ENCODE measurements around a stretch of chr6.

GRCh38 chr6:7270798-7271357, 42.1 kb downstream of the SSR1 start:
- PRO-cap, result no peak

DNA sequence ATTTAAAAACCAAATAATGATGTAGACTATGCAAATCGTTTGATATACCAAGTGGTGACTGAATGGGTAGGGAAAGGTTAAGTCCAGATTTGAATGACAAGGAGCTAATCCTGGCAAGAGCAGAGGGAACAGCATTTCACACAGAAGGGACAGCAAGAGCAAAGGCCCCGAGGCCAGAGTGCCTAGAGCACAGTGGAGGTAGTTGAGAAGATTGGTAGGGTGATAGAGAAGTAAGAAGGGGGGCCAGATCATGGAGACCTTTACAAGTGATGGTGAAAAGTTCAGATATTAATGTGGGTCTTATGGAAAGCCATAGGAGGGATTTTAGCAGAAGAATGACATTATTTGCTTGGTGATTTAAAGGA, 877 bp downstream of the RIOK1 start:
- PRO-cap, result no peak

GRCh38 chr6:7880449-7881219, 30.0 kb downstream of the TXNDC5 start:
- PRO-cap, result no peak

- PRO-cap, result no peak
Observed at GRCh38 chr6:7888630-7889190, 21.9 kb downstream of the TXNDC5 start.

DNA sequence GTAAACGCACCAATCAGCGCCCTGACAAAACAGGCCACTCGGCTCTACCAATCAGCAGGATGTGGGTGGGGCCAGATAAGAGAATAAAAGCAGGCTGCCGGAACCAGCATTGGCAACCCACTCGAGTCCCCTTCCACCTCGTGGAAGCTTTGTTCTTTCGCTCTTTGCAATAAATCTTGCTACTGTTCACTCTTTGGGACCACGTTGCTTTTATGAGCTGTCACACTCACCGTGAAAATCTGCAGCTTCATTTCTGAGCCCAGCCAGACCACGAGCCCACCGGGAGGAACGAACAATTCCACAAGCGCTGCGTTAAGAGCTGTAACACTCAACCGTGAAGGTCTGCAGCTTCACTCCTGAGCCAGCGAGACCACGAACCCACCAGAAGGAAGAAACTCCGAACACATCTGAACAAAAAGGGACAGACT, 231.8 kb upstream of the SLC35B3 start:
- PRO-cap, result no peak

- PRO-cap, result no peak
Observed at GRCh38 chr6:9024578-9025369, 589.4 kb upstream of the SLC35B3 start.

DNA sequence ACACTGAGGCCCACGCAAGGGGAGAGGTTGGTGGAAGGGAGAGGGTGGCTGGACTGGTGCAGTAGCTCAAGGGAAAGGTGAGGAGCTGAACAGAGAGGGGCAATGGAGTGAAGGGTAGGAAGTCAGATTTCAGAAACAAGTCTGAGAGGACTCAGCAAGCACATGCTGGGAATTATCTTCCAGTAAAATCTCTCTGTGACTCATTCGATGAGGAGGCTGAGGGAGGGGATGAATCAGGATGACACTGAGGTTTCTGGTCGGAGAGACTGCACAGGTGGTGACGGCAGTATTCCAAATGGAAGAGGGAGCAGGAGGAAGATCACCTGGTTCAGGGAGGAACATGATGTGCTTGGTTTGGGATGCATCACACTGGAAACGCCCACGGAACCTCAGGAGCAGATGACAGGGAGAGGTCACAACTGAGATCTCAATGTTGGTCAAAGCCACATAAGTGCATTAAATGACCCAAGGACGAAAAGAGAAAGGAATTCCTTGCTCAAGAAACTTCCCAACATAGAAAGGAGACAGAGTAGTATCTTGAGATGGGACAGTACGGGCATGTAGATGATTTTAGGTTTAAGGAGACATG, 67.1 kb downstream of the TFAP2A start:
- PRO-cap, result no peak

DNA sequence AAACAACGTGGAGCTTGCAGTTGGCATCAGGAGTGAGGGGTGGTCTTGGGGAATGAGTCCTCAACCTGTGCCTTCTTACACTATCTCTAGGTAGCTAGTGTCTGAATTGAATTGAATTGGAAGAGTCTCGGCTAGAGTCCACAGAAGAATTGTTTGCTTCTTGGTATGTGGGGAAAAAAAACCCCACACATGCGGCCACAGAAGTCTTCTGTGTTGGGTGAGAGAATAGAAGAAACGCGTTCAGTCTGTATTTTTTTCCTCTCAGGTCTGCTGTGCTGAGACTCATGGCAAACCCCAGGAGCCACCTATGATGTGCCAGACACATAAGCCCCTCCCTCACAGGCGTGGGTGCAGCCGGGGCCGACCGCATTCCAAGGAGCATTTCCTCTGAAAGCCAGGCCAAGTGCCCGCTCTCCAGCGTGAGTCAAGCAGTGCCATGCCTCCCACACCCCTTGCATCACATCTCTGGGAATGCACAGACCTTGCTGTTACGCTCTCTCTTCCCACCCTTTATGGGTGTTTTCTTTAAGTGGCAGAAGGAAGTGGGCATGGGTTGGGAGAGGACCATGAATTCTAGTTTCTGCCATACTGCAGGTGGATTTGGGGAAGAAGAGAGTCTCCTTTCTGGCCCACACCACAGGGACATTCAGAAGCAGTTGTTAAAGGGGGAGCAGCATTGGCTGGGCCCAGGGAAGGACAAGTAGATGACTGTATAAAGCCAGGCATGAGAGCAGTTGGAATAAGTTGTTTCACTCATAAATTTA, 36.9 kb upstream of the TFAP2A start:
- PRO-cap, result no peak

DNA sequence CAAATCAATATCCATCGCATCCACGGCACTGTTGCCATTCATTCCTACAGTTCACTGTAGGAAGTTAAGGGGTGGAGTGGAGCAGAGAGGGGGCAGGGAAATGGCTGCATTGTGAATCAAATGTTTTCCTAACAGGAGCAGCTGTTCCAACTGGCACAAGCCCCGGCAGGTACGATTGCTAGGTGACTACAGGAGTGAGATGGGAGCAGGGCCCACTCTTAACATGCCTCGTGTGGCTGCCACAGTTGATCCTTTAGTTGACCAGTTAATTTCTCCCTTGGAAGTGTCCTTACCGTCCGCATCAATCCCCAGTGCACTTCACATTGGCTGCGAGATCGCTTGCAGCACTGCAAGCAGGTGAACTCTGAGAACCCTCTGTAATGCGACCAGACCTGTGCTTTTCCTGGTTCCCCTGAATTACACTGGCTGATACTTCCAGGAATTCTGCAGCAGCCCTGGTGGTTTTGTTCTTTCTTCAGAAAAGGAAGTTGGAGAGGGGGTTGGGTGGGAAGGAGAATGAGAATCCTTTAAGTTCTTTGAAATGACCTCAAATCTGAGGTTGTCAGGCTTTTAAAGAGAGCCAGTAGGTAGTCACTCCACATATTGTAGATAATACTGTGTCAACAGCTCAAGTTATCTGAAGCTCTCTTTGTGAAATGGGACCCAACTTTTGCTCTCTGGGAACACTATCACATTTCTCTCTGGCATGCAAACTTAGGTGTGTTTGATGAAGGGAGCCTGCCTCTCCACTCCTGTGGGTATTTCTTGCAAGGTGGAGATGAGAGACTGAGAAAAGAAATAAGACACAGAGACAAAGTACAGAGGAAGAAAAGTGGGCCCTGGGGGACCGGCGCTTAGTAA, 62.3 kb downstream of the GCNT2 start:
- PRO-cap, result no peak

GRCh38 chr6:10591619-10592014, 70.5 kb downstream of the GCNT2 start:
- PRO-cap, result no peak

- PRO-cap, result no peak
Observed at GRCh38 chr6:10719511-10719727, 3.5 kb upstream of the TMEM14C start.

GRCh38 chr6:10792095-10792807, 44.6 kb downstream of the TMEM14B start:
- PRO-cap, result no peak

- PRO-cap, result unidirectional peak, minus-strand start at chr6:11195000; unidirectional peak, minus-strand start at chr6:11195041
Observed at GRCh38 chr6:11194874-11195192, 37.6 kb downstream of the NEDD9 start.

GRCh38 chr6:11202474-11203770, 29.5 kb downstream of the NEDD9 start:
- PRO-cap, result unidirectional peak, plus-strand start at chr6:11203084

GRCh38 chr6:11276943-11277691, 44.6 kb upstream of the NEDD9 start:
- PRO-cap, result no peak

GRCh38 chr6:11283524-11284169, 51.2 kb upstream of the NEDD9 start:
- PRO-cap, result no peak

DNA sequence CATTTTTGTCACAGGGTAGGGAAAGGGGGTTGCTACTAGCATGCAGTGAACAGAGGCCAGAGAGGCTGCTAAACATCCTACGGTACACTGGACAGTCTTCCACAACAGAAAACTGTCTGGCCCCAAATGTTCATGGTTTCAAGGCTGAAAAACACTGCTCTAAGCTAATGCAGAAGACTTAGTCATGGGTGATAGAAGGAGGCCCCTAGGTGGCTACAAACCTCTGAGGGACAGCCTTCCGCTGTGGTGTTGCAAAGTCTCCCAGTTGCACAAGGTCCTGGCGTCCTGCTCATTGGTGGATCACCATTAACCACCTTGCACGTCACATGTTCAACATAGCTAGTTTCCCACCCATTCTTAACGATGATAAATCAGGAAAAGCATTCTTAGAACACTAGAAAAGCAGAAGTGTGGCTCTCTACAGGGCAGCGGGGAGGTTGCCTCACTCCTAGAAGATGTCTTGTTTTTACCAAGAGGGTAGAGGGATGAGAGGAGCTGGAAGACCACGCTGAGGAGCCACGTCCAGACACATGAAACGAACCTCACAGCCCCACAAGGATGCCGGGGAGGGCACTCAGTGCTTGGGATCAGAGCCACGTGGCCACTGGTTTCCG, 91.2 kb upstream of the NEDD9 start:
- PRO-cap, result no peak

DNA sequence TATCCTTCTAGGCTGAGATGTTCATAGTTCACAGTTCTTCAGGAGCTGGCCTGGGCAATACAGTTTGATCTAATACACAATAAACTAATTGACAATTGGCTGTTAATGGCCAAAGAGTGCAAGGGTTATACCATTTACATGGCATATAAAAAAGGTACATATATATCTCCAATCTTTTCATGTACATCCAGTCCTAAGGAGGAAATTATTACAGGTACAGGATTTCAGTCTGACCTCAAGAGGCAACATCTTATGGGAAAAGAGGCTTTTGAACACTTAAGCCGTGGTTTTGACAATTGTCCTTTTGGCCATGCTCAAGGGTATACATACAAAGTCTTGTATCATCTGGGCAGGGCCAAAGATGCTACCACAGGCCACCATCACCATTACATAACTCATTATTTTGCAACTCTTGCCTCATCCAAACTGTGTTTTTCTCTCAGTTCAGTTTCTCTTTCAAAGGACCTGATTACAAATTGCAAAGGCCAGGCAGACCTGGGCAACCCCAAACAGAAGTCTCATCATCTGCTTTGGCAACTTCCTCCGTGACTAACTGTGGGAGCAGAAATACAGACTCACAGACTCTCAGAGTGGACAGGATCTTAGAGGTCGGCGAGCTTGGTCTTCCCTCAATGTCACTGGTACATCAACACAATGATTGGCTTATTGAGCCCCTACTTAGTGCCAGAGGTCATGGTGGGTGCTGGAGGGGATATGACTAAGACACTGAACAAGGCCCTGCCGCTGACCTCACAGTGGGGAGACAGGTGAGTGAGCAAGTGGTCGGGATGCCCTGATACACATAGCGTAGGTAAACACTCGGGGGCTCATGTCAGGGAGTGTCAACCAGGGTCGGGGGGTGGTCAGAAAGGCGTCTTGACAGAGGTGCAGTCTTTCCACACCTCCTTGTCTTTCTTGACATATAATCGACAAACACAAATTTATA, 117.8 kb upstream of the NEDD9 start:
- PRO-cap, result no peak

DNA sequence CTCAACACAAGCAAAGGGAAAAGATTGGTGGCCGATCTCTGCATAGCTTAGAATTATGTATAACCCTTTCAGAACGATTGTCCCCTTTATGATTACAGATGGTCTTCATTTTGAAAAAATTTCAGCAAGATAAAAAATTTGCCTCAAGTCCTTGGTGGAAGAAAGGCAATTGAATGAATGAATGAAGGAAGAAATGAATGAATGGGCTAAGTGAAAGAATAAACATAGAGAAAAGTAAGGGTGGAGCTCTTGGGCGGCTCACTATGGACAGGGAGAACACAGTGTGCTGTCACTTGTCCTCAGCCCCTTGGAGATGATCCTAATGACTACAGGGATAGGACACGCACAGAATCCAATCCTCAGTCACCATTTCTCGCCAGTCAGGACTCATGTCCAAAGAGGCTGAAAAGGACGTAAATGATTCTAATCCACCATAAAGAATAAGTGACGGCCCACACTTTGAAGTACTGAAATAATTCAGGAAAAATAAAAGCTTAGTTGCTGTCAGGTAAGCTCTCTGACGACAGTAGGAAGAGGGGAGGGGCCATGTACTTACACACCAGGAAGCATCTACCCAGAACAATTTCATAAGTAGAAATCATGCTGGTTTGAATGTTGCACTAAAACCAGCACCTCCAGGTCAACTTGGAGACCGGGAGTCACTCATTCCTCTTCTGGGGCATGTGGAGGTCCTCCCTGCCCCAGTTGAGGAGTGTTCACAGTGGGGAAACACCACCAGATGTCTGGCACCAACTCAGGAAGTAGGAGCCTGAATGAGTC, 149.0 kb upstream of the NEDD9 start:
- PRO-cap, result no peak

DNA sequence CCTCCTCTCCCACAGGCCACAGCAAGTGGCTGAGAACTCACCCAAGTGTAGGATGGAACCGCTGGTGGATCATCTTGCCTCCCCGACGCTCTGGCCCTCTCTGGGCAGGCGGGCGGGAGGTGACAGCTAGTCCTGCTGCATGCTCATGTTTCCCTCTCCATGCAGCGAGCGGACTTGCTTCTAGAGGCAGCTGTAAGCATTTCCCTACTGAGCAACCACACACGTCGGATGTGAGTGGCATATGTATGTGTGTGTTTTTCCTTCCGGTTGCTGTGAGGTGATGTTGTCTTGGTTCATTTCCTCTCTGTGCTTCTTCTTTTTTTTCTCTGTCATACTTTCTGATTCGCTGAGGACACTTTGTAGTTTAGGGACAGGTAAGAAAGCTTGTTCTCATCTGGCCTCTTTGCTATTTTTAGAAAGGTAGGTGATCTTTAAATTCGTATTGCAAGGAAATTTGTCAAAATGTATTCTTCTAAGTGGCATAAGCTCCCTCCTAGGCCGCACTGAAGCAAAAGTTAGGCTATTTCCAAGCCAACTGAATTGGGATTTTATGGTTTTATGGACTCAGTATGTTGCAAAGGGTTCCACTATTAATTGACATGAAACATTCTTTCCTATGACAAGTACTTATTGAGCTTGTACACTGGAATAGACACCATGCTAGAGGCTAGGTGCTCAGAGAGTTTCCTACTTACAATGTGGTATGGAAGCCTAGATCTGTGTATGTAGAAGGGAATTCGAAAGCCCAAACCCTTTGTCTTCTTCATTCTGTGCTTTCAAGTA, 149.8 kb upstream of the NEDD9 start:
- PRO-cap, result no peak

Data from osteocyte (in vitro differentiated cells).